Mesangial cell (primary cell): ENCODE measurements around a stretch of chr5.

- RAMPAGE, long total RNA = no peak
Observed at GRCh38 chr5:132470497-132471330, 19.9 kb downstream of the IRF1 start.

DNA sequence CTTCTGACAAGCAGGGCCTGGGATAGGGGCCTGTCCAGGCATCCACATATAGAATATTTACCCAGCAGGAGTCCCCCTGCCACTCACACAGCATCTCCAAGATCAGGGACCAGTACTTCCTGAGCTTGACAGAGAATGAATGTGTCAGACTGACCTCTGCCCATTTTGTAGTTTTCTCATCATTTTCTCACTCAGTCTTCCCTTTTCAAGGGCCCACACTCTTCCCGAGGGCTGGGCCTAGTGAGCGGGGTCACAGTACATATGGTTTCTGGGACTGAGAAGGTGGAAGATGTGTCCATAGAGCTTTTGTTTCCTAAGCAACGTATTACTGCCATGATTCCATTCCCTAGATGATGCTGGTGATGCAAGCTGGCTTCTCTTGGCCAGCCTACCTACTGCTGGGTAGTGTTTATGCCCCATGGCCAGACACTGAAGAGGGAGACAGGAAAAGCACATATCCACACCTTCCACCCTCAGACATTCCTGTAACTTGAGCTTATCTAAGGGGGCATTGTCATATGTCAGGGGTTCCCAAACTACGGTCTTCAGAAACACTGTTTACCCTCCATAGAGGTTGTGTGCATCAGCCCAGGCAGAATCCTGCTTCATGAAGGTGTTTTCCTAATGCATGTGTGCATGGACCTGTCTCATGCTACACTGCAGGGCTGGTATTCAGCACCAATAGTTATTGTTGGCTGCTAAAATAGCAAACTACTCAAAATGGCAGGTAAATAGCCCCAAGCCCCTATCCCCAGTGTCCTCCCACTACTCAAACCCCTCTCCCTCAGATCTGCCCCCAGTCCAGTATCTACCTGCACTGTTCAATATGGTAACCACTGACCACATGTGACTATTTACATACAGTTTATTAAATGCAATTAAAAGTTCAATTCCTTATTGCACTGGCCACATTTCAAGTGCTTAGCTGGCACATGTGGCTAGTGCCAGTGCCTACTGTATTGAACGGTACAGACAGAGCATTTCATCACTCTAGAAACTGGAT lies 9.5 kb downstream of the IRF1 start:
- RAMPAGE, long total RNA = no peak

DNA sequence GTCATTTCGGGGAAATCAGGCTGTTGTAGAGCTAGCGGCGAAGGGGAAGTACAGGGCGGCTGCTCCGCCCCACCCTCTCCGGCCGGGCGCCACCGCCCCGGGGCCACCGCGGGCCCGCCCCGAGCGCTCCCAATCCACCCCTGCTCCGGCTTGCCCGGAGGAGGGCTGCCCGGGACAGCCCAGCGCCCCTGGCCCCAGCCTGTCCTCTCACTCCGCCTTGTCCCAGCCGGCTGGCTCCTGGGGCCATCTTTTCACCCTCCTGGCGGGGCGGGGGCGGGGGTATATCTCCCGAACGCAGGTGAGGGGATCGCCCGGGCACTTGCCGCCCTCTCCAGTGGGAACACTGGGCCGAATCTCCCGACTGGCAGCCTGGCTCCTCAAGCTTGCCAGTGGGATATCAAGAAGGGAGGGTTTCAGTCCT lies 321 bp upstream of the IRF1 start:
- RAMPAGE, long total RNA = no peak

DNA sequence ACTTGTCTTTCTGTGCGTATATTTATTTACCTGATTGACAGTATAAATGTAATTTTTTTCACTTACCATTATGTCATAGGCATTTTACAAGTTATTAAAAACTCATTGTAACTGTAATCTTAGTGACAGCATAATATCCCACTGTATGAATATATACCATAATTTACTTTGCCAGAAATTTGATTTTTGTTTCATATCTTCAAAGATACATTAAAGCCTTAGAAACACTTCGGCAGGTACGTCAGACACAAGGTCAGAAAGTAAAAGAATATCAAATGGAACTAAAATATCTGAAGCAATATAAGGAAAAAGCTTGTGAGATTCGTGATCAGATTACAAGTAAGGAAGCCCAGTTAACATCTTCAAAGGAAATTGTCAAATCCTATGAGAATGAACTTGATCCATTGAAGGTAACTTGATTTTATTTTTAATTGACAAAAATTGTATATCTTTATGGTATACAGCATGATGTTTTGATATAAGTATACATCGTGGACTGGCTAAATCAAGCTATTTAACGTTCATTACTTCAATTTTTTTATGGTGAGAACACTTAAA lies 23.0 kb downstream of the RAD50 start:
- RAMPAGE, long total RNA = no peak

GRCh38 chr5:132588495-132589044 lies 31.8 kb downstream of the RAD50 start:
- RAMPAGE, long total RNA = no peak

- RAMPAGE, long total RNA = no peak
Observed at GRCh38 chr5:132663766-132664671, 6.0 kb downstream of the IL13 start.

DNA sequence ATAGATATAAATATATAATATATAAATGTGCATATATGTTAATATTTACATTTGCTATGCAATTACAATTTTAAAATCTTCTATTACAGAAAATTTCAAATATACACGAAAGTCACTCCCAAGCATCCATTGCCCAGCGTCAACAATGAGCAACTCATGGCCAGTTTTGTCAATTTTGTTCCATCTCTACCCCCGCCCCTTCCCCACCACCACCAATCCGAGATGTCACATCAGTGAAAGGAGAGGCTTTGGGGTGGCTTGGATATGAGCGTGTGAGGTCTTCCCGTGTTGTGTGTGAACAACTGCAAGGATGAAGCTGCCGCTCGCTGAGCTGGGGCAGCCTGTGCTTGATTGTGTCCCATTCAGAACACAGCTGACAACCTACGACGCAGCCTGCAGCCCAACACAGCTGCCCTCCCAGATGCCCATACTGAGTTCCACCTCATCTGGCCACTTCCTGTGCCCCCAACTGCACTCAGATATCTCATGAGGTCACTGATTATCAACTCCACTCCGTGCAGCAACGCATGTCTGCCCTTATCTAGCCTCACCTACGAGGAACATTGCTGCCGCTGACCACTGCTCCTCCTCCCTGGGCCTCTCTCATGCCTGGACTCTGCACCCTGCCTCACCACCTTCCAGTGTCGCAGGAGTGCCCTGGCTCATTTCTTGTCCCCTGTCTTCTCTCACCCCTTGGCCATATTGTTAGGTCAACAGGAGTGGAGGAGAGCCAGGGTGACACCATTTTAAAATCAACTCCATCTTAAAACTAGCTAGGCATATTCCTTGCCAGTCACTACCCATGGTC lies 7.4 kb upstream of the IL4 start:
- RAMPAGE, long total RNA = no peak

- RAMPAGE, long total RNA = no peak
Observed at GRCh38 chr5:132753181-132753634, 6.0 kb downstream of the CCNI2 start.

DNA sequence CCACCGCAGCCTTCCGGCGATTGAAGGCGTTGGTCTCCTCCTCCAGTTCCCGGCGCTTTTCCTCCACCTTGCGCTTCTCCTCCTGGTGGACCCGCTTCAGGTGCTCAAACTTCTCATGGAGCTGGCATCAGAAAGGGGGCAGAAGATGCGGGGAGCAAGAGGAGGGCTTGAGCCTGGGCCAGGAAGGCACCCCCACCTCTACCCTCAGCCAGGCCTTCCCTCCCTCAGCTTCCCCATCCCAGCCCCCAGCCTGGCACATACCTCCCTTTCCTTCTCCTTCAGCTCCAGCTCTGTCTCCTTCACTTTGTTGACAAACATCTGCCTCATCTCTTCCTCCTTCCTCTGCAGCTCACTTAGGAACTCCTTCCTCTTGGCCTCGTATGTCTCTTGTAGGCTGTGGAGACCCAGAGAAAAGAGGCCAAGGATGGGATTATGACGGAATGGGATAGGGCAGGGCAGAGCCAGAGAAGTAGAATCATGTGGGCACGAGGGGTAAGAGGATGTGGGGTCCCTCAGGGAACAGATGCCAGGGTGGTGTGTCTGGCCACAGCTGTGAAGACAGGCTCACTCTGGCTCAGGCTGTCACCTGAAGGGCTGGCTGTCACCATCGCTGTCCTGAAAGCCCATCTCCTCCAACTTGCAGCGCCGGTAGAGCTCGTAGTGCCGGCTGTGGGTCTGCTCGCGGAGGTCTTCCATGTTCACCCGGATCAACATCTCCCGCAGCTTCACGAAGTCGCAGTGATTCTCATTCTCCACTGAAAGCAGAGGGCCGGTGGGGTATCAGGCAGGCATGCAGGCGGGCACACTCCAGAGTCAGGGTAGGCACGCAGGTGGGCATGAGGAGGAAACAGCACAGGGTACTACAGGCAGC lies 13.9 kb downstream of the CCNI2 start:
- RAMPAGE, long total RNA = no peak

- RAMPAGE, long total RNA = no peak
Observed at GRCh38 chr5:132782151-132782580, 5.1 kb upstream of the SEPTIN8 start.

GRCh38 chr5:132785269-132785900 lies 8.3 kb upstream of the SEPTIN8 start:
- RAMPAGE, long total RNA = no peak

DNA sequence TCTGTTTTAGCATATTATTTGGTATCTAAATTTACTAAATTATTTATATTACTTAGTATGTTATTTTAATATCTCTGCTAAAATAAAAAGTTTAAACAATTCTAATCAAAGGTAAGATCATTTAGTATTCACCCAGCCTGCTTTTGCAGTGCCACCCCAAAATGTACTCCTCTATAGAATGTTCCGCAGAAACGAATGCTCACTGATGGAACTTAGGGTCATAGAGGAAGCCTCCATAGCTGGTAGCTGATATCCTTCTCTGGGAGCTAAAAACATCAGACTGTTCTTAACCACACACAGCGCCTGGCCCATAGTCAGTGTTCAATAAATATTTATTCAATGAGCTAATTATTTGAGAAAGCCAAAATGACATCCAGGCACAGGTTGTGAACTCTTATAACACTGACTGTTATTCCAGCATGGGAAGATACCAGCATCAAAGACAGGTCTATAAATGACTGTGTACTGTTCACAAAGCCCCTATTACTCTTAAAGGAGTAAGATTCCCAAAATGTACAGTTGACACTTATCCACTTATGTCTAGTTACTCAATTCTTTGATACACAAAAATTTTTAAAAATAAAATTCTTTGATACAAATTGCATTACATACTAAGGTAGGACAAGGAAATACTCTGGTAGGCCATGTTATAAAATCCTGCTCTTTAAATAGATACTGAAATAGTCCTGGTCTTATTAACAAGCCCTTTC lies 12.9 kb downstream of the GDF9 start:
- RAMPAGE, long total RNA = no peak

GRCh38 chr5:133240365-133241037 lies 188.7 kb downstream of the HSPA4 start:
- RAMPAGE, long total RNA = no peak

- RAMPAGE, long total RNA = no peak
Observed at GRCh38 chr5:133956498-133957036, 11.9 kb downstream of the C5orf15 start.

- RAMPAGE, long total RNA = no peak
Observed at GRCh38 chr5:133969648-133970839, 1.6 kb upstream of the C5orf15 start.

- RAMPAGE, long total RNA = no peak
Observed at GRCh38 chr5:133999566-134000629, 4.9 kb downstream of the VDAC1 start.

DNA sequence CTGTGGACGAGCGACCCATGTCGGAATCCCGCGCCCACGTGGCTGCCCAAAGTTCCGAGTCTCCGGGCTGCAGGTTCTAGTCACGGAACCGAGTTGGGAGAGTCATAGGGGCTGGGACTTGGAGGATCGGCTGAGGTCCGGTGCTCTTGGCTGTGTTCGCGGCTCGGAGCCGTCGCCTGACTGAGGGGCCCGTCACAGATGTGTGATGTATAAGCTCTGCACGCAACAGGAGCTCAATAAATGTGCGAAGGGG lies 684 bp upstream of the TCF7 start:
- RAMPAGE, long total RNA = no peak

DNA sequence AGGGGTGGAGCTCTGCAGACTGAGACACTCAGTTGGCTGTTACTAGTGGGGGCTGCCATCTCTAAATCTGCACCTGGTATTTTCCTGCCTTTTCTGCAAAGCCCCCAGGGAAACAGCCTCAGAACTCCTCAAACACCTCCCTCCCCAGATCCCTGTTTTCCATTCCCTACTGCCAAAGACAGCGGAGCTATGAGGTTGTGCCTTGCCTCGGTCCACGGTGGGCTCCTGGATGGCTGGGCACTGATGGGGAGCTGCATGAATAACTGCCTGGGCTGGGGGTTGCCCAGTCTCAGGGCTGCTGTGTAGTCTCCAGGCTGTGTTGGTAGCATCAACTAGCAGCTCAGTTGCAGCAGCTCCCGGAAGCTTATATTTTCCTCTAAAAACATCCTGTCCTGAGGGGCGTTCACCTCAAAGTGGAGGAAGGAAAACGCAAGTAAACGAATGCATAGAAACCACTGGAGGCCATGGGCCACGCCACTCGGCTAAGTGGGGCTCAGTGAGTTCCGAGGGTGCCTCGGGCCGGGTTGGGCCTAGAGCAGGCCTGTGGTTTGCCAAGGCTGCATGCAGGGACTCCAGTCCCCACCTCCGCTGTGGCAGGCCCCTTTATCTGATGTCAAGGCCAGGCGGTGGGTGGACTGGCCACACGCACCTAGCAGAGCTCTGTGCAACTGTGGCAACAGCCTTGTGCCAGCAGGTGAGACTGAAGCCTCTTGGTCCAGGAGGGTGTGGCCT lies 14.9 kb downstream of the TCF7 start:
- RAMPAGE, long total RNA = no peak

DNA sequence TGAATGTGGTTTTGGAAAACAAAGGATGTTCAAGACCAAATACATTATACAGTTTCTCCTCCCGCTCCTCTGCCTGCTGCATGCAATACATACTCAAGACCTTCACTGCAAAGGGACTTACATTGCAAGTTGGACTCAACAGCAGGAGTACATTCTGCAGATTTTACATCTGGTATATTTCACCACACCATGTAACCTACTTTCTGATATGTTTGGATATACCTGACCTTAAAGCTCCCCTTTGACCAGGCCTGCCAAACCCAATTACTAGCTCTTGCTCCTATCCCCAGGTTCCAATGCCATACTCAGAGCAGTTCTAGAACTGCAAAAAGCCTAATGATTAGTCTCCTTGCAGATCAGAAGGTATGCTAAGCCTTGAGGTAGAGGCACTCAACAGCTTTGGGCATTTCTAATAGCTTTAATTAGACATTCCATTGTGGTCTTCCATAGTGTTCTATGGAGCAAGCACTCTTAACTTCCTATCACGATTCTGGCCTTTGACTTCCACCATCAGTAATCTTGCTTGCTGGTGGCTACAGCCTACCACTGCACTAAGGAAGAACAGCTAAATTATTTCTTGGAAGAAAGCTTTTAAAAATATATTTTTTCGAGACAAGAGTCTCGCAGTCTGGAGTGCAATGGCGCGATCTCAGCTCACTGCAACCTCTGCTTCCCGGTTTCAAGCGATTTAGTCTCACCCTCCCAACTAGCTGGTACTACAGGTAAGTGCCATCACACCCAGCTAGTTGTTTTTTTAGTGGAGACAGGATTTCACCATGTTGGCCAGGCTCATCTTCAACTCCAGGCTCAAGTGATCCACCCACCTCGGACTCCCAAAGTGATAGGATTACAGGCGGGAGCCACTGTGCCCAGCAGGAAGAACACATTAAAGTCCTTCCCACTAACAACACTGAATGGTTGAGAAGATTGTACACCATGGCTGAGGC lies 15.2 kb upstream of the SKP1 start:
- RAMPAGE, long total RNA = no peak

GRCh38 chr5:134201203-134201743 lies 24.5 kb upstream of the SKP1 start:
- RAMPAGE, long total RNA = no peak